ENCODE measurements around a stretch of chr4.

DNA sequence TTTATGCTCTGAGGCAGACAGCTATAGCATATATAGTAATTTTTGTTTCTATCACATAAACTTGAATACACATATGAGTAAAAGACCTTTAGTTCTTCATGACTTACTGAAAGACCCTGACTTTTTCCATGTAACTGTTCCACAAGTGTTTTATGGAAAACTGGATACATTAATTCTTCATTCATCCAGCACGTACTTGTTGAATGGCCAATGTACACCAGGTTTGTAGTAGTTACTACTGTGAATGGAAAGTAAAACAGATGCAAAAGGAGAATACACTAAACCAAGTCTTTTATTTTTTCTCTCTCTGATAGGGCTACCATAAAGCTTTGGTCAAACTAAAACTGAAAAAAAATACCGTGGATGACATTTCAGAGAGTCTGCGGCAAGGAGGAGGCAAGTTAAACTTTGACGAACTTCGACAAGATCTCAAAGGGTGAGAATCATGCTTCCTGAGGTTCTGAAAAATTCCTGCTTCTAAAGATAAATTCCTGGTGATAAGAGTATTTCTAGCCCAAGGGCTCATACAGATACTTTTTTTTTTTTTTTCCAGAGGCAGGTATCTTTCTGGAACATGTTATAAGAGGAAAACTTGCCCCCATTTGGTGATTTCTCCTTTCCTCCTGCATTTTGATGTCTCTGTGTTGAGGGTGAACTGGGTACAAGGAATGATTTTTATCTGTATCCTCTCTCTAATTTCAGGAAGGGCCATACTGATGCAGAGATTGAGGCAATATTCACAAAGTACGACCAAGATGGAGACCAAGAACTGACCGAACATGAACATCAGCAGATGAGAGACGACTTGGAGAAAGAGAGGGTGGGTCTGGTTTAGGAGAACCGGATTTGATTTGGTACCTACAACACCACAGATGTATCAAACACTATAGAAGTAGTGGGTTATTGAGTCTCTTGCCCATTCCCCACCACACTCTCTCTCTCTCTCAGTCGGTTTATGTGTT, 57.9 kb downstream of the PKD2 start:
- RAMPAGE, total RNA = no peak

- RAMPAGE, total RNA = no peak
Observed at GRCh38 chr4:88613089-88613991, 21.1 kb downstream of the HERC3 start.

GRCh38 chr4:88708395-88709215, 11.0 kb upstream of the NAP1L5 start:
- RAMPAGE, total RNA = no peak

DNA sequence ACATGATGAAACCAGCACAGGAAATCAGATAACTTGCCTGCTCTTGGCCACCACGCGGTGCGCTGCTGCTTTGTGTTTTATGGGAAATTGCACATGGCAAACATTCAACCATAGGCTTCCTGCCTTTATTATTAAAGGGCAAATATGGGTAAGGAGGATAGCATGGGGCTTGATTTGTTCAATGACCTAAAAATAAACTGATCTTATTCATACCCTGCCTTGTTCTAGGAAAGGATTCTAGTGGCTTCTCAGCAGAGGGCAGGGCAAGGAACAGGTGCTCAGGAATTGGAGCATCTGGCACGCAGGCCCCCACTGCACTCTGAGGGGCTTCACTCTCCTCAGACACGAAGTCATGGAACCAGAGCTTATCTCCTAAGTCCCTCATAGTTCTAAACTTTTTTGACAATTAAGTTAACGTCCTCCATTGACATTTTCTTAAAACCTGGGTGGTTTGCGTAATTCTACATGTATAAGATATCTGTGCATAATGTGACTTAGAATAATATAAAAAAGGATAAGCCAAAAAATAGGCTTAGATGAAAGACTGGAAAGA, 31.8 kb upstream of the NAP1L5 start:
- RAMPAGE, total RNA = no peak

DNA sequence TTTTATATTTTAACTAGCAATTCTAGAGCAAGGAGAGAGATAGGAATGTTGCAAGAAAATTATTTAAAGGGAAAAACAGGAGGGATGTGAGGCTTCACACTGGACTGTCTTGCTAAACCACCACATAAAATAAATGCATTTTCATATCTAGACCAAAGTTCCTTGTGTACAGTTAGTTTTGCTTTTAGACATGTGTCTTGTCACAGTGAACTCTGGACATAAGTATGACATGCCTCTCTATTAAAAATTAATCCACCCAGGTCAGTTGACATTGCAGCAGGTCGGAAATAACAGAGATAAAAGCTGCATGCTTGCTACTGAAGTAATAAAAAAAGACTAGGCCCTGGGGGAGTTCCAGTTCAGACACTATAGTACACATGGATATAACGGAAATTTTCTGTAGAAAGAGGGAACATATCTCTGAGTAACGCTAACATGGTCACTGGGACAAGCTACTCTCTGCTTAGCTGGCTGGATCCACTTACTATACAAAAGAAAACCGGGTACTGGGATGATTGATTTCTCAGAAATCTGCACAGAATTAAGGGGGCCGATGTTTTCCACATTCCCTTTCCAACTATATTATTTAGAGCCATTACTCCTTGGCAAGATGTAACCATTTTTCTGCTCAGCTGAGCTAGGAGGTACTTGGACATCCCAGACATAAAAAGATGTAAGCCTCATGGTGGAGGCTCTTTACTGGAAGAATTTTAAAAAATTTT, 56.5 kb upstream of the NAP1L5 start:
- RAMPAGE, total RNA = no peak

- RAMPAGE, total RNA = no peak
Observed at GRCh38 chr4:88758624-88759769, 61.4 kb upstream of the NAP1L5 start.

- RAMPAGE, total RNA = no peak
Observed at GRCh38 chr4:88843062-88843396, 145.4 kb upstream of the NAP1L5 start.

DNA sequence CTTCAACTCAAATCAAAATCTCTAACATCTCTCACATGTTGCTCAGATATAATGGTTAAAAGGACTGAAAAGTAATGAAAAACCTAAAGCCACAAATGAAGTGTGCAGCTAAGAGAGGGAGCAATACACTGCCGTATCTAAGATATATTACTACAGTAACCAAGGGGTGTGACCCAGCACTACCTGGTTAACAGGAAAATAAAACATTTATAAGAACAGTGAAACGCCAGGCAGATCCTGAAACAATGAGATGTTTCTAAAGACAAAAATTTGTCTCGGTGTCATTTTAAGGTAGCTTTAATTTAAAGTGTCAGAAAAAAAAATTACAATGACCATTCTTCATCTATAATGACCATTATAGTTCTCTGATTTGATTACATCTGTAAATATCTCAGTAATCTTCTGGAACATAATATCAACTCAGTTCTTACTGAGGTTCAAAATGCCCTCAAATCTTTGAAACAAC, 27.2 kb downstream of the FAM13A start:
- RAMPAGE, total RNA = no peak

GRCh38 chr4:89196080-89196688, 84.9 kb downstream of the TIGD2 start:
- RAMPAGE, total RNA = no peak

DNA sequence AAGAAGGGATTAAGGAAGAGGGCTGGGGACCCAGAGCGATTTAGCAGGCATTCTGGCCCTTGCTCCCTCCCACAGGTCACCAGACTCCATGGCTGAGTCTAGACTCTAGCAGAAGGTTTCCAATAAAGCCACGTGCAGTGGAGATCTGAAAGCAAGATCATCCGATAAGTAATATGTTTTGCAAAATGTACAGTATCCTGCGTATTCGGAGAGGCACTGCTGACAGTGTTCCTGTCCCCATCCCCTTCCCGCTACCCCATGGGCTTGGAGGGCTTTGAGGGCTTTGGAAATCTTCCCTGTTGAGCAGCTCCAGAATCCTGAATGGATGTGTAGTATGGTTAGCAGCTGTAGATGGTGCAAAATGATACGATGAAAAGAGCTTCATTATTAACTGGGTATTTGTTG, 608 bp upstream of the GPRIN3 start:
- RAMPAGE, total RNA = no peak

- RAMPAGE, total RNA = no peak
Observed at GRCh38 chr4:89492750-89493414, 185.3 kb upstream of the GPRIN3 start.

GRCh38 chr4:89835950-89836732, 820 bp downstream of the SNCA start:
- RAMPAGE, total RNA = no peak

DNA sequence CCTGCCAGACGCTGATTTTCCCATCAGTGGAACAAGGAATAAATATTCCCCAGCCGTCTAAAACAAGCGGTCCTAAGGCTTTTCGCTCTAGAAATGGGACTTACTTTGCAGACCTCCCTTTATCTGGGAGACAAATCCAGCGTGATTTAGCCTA, 813 bp upstream of the SNCA start:
- RAMPAGE, total RNA = no peak

- RAMPAGE, total RNA = no peak
Observed at GRCh38 chr4:91791212-91792303, 512.2 kb upstream of the GRID2 start.

- RAMPAGE, total RNA = no peak
Observed at GRCh38 chr4:92028855-92029369, 274.9 kb upstream of the GRID2 start.

DNA sequence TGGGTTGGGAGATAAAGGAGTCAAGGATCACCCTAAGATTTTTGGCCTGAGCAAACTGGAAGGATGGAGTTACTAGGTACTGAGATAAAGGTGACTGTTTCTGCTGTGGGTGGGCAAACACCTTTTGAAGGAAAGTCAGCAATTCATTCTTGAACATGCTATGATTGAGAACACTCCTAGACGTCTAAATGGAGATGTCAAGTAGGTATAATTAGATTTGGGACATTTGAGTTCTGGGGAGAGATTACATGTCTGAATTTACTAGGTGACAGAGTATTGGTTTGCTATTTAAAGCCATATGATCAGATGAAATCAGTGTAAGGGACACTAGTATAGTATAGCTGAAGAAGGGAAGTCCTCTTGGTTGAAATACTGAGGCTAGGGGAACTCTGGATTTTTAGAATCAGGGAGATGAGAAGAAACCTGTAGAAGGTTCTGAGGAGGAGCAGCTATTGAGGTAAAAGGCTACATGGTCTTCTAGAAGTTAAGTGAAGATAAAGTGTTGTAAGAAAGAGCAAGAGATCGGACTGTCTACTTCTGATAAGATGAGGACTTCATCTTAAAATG, 20.0 kb downstream of the SMARCAD1 start:
- RAMPAGE, total RNA = no peak

- RAMPAGE, total RNA = no peak
Observed at GRCh38 chr4:94410444-94411153, 41.1 kb upstream of the PDLIM5 start.

DNA sequence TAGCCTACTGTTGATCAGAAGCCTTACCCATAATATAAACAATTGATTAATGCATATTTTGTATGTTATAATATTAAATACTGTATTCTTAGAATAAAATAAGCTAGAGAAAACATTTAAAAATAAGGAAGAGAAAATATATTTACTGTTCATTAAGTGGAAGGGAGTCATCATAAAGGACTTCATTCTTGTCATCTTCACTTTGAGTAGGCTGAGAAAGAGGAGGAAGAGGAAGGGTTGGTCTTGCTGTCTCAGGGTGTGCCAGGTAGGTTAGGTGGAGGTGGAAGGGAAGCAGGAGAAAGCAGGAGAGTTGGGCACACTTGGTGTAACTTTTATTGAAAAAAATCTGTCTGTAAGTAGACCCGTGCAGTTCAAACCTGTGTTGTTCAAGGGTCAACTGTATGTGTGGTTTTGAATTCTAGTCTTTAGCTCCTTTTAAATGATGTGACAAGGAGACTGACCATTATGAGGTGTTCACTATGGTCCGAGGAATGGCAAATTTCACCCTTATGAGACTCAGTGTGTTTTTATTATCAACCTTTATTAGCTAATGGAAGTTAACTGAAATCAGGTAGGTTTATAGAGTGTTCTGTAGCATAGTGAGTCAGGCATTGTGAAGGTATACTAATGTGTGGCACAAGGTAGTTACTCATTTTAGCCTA, 11.7 kb downstream of the PDLIM5 start:
- RAMPAGE, total RNA = no peak

DNA sequence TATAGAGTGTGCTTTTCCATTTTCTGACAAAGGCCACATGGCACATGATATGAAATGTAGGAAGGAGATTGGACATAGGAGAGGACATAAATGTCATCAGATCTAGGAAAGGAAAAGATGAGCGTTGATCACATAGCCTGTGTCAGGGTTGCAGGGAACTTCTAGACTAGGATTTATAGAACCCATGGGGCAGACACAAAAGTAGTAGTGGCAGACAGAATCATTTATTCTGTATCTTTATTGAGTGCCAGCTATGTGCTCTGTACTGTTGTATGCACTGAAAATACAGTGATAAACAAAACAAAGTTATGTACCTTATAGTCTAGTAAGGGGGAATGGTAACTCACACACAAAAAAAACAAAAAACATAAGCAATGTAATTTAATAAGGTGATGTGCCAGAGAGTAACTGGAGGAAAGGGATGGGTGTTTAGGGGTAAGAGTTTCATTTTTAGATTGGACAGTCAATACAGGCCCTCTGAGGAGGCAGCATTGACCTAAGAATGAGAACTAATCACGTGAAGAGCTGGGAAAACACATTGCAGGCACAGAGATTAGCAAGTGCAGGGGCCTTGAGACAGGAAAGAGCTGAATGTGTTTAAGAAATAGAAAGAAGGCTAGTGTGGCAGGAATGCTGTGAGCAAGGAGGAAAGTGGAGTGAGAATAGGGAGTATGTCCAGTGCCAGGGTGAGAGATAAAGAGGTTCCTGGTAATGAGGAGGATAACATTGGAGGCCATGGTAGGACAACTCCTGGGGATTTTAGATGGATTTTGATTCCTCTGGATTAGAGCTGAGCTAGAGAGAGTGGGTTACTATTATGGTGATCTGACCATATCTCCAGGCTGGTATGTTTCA, 17.4 kb downstream of the PDLIM5 start:
- RAMPAGE, total RNA = no peak

DNA sequence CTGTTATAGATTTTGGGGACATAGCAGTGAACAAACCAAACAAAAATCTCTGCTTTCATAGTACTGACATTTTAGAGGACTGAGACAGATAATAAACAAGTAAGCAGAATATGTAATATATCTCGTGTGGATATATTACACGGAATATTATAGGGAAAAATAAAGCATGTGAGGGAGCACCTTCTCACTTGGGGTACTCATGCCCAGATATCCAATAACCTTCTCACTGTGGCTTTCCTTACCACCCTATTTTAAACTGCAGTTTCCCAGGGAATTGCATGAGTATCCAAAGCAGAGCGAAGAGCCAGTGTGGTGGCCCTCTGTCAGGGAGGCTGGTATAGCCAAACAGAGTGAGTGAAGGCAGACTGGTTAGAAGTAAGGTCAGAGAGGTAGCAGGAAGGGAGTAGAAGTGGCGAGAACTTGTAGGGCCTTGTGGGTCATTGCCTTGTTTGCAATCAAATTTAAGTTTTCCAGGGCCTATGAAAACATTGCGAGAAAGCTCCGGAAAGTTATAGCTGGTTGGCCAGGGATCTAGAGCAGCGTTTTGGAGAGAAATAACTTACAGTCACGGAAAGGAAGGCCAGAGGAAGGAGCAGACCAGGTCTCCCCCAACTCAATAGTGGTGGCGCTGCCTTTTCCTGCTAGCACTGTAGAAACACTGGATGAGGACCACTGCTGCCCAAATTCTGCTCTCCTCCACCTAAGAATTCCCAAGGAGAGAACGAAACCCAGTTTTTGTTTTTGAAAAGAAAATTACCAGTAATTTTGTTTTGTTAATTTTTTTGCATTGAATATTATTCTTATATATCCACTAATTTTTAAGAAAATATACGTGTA, 77.1 kb downstream of the PDLIM5 start:
- RAMPAGE, total RNA = no peak